Heart (tissue), 3 donors: ENCODE data around the genes IL6R and LENEP.

- RAMPAGE, long total RNA, 2 experiments, result no peak in any of the 2 experiments
Observed at GRCh38 chr1:154219060-154219469, 1.3 kb downstream of the C1orf43 start.

DNA sequence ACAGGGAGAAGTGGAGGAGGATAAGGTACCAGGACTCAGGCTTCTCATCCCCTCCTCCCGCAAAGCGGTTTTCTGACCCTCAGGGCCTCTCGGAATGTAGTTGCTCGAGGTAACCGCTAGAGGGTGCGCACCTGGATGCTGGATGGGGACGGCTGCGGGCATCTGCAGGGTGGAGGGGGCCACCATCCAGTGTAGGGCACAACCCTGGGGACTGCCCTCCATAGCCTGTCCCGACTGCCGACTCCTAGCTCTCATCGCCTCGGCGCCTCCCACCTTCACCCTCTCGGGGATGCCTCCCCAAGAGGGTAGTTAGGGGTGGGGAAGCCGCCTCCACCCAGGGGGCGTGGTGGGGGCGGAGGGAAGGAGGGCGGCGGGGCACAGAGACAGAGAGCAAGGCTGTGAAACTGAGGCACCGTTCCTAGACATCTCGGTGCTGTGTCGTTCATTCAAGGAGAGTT is 656 bp upstream of the ATP8B2 start:
- RAMPAGE, long total RNA, 2 experiments, result no peak in any of the 2 experiments

- RAMPAGE, long total RNA, 2 experiments, result no peak in any of the 2 experiments
Observed at GRCh38 chr1:154327128-154327497, 1.8 kb downstream of the ATP8B2 start.

- RAMPAGE, long total RNA, 2 experiments, result no peak in any of the 2 experiments
Observed at GRCh38 chr1:154349071-154349516, 23.8 kb downstream of the ATP8B2 start.

DNA sequence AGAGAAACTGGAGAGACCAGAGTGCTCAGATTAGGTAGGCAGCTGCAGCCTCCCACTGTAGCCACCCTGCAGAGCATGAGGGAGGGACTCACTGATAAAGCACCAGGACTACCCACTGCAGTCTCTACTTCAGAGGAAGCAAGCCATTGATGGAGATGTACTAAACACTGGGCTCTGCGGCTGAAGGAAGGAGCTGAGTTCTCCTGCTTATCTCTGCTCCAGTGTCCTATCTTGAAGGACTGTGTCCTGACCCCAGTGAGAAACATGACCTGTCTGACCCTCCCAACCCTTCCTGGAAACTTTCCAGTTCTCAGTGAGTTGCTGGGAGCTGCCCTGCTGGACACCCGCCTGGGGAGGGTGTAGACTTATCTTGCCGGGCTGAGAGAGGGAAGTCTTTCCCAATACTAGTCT is 29.2 kb downstream of the ATP8B2 start:
- RAMPAGE, long total RNA, 2 experiments, result no peak in any of the 2 experiments

- RAMPAGE, long total RNA, 2 experiments, result no peak in any of the 2 experiments
Observed at GRCh38 chr1:154385275-154385849, 19.8 kb upstream of the IL6R start.

DNA sequence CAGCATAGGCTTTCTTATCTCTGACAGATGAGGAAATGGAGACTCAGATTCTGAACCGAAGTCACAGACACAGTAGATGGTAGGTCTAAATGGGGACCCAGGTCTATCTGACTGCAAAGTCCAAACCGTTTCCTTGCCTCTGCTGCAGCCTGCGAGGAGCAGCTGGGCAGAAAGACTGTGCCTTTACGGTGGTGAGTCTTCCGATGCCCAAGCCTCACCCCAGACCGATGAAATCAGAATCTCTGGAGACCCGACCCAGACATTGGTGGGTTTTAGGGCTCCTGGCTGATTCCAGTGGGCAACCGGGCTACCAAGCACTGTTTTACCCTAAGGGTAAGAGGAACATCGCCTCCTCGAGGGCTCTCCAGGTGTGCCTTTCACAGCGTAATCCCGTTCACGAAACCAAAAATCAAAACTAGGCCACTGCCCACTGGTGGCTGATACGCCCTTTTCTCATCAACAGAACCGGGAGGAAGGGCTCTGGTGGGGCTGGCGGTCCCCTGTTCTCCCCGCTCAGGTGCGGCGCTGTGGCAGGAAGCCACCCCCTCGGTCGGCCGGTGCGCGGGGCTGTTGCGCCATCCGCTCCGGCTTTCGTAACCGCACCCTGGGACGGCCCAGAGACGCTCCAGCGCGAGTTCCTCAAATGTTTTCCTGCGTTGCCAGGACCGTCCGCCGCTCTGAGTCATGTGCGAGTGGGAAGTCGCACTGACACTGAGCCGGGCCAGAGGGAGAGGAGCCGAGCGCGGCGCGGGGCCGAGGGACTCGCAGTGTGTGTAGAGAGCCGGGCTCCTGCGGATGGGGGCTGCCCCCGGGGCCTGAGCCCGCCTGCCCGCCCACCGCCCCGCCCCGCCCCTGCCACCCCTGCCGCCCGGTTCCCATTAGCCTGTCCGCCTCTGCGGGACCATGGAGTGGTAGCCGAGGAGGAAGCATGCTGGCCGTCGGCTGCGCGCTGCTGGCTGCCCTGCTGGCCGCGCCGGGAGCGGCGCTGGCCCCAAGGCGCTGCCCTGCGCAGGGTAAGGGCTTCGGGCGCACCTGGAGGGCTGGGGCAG is at the start of gene IL6R:
TSS of gene IL6R (plus strand) at position 642 of the 1,049 bp plus-strand sequence.
- RAMPAGE, long total RNA, 2 experiments, result no peak in any of the 2 experiments

- RAMPAGE, long total RNA, 2 experiments, result no peak in any of the 2 experiments
Observed at GRCh38 chr1:154414223-154415163, 9.3 kb downstream of the IL6R start.

GRCh38 chr1:154418048-154419180 is 13.3 kb downstream of the IL6R start:
- RAMPAGE, long total RNA, 2 experiments, result no peak in any of the 2 experiments

DNA sequence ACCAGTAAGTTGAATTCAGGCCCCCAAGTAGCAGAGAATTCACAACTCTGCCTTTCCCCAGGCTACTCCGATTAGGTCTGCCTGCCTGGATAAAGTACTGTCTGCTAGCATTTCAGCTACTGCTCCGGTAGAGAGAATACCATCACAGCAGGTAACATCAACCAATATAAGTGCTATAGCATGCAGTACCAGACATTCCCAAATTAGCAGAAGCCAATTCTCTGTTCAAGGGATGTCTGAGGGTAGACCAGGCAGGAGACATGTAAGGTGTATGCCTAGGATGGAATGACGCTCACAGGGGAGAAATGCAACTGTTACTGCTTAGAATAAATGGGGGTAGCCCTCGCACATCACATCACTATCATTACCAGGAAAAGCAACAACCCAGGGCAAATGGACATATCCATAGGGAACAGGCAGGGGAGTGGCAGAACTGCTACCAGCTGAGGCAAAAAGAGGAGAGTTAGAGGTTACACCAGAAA is 1.2 kb downstream of the UBE2Q1 start:
- RAMPAGE, long total RNA, 2 experiments, result no peak in any of the 2 experiments

DNA sequence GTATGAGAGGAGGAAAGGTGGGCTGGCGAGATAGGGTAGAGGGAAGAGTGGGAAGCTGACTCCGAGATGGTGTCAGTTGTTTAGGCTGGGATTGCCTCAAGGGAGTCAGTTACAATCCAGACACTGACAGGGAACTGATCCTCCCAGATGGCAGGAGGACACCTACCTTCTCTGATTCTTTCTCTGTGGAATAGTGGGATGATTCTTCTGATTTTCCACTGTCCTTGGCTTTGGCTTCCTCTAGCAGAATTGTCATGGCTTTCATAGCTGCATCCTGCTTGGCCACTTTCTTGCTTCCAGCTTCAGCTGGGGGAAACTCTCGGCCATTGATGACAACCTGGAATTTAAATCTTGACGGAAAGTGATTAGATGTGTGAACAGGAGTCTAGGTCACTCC is 9.8 kb downstream of the ADAR start:
- RAMPAGE, long total RNA, 2 experiments, result no peak in any of the 2 experiments

DNA sequence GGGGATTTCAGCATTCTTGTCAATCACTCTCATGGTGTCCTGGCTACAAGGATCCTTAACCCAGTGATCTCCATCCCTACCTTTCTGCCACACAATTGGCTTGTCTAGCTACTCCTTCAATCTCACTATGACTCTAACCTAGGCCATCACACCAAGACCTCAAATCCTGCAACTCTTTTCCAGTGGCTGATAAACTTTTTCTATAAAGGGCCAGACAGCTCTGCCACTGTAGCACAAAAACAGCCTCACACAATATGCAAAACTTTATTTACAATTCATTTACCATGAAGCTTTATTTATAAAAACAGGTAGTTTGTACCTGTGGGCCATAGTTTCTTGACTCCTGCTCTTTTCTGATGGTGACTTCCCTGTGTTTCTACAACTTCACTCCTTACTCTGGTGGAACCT is 4.1 kb downstream of the ADAR start:
- RAMPAGE, long total RNA, 2 experiments, result no peak in any of the 2 experiments

- RAMPAGE, long total RNA, 2 experiments, result no peak in any of the 2 experiments
Observed at GRCh38 chr1:154835884-154836274, 34.2 kb downstream of the KCNN3 start.

- RAMPAGE, long total RNA, 2 experiments, result no peak in any of the 2 experiments
Observed at GRCh38 chr1:154846630-154847562, 23.2 kb downstream of the KCNN3 start.

DNA sequence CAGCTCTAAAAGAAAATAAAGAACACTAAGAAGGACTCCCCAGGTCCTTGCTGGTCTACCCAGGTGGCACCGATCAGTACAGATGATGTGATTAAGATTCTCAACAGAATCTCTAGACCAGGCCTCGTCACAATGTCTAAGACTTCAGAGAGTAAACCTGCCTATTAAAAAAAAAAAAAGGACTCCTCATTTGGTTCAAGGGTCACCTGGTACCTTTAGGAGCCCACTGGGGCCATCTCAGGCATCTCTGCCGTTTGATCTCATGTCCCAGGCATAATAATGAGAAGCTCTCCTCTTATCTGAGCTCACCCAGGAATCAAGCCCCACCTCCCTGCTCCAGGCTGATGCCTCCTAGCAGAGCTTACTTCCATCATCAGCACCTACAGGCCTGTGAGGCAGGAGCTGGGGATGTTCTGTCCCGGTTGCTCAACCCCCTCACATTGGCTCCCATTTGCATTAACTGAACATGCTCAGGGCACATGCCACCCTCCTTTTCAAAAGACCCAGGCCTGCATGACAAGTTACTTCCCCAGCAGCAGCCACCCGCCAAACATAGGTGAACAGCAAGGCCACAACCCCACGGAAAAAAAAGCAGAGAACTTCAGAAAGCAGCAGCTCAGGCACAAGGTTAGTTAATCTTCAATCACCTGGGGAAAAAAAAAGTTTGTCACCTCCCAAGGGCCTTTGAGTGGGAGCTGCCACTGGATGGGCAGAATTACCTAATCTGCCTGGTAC is 4.7 kb downstream of the KCNN3 start:
- RAMPAGE, long total RNA, 2 experiments, result no peak in any of the 2 experiments

- RAMPAGE, long total RNA, 2 experiments, result no peak in any of the 2 experiments
Observed at GRCh38 chr1:154868980-154869764, 909 bp downstream of the KCNN3 start.

- RAMPAGE, long total RNA, 2 experiments, result no peak in any of the 2 experiments
Observed at GRCh38 chr1:154941277-154941856, 4.8 kb upstream of the PMVK start.

DNA sequence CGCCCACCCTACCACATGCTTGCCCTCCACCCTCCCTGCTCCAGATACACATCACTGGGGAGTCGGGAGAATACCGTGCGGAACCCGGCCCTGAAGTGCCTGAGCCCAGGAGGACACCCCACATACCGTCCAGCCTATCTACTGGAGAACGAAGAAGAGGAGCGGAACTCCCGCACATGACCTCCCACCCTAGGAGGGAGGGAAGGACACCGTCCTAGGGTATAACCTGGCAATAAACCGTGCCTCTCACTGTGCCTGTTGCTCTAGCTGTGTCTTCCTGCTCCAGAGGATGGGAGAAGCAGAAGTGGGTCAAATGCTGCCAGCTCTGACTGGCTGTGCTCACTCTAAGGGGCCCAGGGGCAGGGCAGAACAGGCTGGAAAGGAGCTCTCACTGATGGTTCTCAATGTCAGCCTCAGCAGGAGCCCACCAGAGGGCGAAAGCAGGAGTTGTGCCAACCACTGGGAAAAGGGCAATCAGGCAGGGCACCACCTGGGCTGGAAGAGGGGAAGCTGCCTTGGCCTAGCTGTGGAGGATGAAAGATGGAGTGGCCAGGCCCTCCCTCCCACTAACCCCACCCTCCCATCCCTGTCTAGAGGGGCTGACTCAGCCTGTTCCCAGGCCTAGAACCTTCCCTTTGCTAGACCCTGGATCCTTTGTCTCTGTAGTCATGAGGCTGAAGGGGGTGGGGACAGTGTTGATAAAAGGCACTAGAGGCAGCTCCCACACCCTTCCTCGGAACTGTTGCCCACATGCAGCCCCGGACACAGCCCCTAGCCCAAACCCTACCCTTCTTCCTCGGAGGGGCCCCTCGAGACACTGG is at the start of gene LENEP:
TSS of gene LENEP (plus strand) at position 729 of the 821 bp plus-strand sequence.
- RAMPAGE, long total RNA, 2 experiments, result no peak in any of the 2 experiments

DNA sequence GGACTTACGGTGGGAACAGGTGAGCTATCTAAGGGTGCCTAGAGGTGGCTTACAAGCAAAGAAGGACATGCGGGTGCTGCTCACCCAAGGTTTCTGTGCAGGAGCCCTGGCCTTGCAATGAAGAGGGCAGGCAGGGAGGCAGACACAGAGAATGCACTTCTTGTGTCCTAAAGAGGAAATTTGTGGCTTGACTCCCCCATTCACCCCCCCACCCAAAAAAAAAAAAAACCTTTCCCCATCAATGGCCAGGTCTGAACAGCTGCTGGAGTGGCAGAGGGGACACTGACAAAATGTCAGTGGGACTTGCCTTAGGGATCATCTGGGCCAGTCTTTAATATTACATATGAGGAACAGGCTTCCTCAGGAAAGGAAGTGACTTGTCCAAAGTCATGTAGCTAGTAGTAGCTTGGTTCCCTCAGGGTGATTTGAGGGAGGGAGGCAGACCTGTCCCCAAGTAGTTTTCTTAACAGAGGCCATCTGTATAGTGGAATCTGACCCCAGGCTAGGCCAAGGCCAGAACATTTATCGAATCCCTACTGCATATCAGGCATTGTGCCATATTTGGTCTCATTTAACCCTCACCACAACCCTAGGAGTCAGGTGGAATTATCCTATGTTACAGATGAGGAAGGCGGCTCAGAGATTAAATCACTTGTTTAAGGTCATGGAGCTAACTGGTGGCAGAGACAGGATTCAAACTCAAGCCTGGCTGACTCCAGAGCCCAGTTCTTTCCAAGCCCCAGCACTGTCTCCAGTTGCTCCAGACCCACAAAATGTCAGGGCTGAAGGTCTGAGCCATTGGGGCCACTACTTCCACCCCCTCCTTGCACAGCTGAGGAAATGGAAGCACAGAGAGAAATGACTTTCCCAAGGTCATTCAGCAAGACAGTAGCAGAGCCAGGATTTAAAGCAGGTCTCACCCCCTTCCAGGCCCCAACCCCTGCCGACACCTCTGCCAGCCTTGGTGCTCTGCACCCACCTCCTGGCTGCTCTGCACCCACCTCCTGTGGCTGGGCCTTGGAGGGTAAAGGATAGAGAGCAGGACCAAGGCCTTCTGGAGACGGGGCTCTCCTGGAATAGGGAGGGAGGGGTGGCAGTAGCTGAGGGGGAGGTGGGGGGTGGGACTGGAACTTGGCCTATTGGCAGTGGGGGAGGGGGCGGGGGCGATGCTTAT is 10.4 kb downstream of the ZBTB7B start:
- RAMPAGE, long total RNA, 2 experiments, result no peak in any of the 2 experiments

DNA sequence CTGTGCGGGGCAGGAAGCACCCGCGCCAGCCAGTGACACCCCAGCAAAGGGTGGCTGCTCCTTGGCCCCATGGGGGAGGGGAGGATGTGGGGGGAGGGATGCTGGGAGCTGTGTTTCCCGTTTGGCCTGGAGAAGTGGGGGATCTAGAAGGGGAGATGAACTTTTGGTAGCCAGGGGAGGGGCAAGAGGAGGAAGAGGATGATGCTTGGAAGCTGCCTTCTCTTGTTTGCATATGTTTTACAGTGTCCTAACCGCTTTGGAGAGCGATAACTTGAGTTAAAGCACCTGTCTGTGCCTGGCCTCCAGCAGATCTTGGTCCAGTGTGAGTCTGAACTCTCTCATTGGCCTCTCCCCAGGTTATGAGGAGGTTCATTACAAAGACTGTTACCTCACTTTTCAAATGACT is 11.2 kb downstream of the ZBTB7B start:
- RAMPAGE, long total RNA, 2 experiments, result no peak in any of the 2 experiments